ENCODE results near the gene TLE3.

- RRBS, result no CpG with 5 or more reads among the region's 7 CpGs
These were observed 8.0 kb downstream of the TLE3 start for GRCh38 chr15:70089666-70090161.

- RRBS, result no CpG with 5 or more reads among the region's 2 CpGs
These were observed 3.5 kb downstream of the TLE3 start for GRCh38 chr15:70094214-70094616.

DNA sequence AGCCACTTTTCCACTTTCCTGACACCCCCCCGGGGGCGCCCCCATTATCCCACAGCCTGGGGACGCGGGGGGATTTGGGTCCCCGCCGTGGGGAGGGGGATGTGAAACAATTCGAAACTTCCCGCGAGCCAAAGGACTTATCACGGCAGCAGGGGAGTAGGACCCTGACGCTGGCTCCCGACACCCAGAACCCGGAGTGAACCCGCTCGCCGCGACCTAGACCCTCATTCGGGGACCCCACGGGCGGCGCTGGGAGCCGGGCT is 2.1 kb downstream of the TLE3 start:
- RRBS, result 6% methylated on average over 11 of the region's 22 CpGs

GRCh38 chr15:70097224-70098212 is at the start of gene TLE3:
TSS of gene TLE3 (minus strand) at chr15:70097917.
- RRBS, result 3% methylated on average over 29 of the region's 93 CpGs

DNA sequence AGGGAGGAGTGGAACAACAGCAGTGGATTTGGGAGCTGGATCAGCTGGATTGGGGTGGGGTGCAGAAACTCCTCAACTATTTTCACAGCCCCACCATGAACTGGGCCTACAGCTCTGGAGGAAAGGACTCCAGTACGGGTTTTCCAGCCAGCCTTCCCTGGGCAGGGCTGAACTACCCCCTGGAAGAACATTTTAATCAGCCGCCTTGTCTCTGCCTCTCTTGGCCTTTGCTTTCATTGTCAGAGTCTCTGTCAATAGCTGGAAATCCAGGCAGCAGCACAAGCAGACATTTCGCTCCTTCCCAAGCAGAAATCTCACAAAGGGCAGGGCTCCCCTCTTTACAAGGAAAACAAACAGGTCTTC is 13.6 kb upstream of the TLE3 start:
- RRBS, result no CpG with 5 or more reads among the region's 3 CpGs

GRCh38 chr15:70142190-70142979 is 44.7 kb upstream of the TLE3 start:
- RRBS, result no CpG with 5 or more reads among the region's 21 CpGs

DNA sequence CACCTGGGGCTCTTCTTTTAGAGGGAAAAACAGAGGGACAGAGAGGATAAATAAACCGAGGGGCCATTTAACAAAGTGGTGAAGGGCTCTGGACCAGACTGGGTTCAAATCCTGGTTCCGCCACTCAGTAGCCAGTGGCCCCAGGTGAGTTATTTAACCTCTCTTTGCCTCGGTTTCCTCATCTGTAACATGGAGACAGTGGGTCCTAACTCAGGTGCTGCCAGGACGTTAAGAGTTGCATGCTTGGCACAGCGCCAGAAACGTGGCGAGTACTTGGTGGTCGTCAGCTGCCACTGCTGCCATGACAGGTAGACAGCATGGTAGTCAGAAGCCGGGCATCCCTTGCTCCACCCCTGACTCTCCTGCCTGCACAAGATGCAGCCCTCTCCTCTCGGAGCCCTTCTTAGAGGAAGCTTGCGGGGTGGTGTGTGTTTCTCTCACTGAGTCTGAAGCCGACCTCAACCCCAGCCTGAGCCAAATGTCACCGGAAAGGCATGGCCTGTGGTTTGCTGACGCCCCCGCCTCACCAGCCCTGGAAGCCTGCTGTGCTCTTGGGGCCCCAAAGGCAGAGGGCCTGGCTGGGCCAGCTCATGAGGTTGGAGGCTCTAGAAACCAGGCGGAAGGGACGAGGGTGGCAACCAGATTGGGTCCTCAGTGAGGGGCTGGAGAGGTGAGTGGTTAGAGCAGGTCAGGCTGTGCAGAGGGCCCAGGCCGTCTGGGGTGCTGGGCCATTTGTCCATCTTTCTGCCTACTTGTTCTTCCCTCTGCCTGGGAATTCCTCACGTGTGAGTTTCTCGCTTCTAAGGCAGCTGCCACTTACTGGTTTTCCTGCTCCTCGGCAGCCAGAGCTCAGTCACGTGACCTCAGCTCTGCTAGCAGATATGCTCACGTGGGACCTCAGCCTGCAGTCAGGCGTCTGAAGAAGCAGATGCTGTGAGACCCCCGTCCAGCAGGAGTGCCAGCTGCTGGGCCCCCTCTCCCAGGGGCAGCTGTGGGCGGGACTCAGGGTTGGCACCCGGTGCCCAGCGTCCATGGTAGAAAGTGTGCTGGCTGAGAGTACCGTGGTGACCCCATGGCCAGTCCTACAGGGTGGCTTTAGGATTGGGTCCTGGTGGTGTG is 160.9 kb upstream of the TLE3 start:
- RRBS, result no CpG with 5 or more reads among the region's 29 CpGs

DNA sequence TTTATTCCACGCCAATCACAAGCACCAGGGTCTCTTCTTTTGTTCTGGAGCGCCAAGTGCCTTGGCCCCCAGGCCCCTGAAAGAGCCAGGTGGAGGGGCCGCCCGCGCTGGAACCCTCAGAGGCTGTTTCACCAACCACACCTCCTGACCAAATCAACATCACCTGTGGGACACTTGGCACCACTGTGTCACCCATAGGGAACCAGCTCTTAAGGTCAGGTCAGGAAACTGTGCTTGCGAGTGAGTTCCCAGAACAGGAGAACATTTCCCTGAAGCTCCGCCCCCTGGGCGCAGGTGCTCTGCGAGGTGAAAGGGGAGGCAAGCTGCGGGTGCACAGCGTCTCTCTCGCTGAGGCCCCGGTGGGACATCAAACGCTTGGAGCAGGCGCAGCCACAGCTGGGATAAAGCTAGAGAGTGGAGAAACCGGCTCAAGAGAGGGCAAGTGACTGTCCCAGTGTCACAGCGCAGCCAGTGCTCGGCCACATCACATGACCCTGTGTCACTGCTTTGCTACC is 311.2 kb downstream of the UACA start:
- RRBS, result 70% methylated on average over 4 of the region's 18 CpGs

DNA sequence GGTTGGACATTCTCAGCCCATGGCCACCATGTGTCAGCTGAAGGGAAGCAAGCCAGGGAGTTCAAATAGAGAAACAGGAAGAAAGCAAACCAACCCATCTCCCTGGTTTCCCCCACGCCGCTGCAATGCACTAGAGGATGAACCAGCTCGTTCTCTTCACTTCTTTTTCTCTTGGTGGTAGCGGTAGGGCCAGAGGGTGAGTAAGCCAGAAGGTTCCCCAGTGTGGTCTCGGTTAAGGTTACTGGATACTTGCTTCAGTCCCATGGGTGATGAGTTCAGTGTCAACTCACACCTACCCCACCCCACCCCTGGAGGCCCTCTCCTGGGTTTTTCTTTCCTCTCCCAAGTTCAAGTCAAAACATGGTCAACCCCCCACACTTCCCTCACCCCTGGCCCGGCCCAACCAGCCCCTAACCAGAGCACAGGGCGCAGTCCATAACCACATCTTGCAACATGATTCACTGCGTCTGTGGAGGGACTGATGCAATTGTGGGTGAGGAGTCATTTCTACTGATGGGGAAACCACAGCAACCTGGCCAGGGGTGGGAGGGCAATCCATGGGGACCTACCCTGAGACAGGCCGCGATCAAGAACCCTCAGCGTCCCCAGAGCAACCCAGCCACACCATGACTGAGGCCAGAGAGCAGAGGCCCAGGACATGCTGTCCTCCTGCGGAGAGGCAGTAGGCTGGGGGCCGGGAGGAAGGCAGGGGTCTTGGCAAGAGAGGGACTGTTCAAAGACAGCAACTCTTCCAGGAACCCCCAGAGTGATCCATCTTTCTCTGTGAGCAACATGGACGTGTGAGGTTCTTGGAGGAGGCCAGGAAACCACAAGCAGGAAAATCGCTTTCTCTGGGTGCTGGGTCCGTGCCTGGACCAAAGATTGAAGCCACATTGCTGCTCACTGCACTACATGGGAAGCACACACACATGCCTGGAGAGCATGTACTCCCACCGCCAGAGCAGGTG is 276.6 kb downstream of the UACA start:
- RRBS, result no CpG with 5 or more reads among the region's 17 CpGs

- RRBS, result no CpG with 5 or more reads among the region's 4 CpGs
These were observed 257.8 kb downstream of the UACA start for GRCh38 chr15:70505419-70506196.

DNA sequence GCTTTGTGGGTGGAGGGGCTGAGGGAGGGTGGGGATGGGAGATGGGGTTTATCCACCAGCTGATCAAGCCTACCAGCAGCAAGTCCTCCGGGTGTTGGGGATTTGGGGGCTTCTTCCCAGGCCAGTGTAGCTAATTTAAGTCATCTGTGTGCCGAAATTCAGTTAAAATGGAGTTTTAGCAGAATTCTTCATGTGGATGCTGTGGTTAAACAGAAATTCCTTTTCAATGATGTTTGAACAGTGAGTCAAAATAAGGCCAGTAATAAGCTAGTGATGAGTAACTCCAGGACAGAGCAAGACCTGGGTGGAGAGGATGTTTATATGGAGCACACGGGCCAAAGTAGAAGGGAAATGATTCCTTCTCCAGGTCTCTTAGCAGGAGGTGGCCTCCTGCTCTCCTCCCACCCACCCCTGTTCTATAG is 31.9 kb upstream of the UACA start:
- RRBS, result 21% methylated on average over 1 of the region's 3 CpGs

- RRBS, result no CpG with 5 or more reads among the region's 4 CpGs
These were observed 24.1 kb downstream of the LARP6 start for GRCh38 chr15:70829849-70830228.

GRCh38 chr15:71008267-71008735 is 107.0 kb upstream of the THSD4 start:
- RRBS, result no CpG with 5 or more reads among the region's 2 CpGs

GRCh38 chr15:71096788-71097114 is 18.5 kb upstream of the THSD4 start:
- RRBS, result no CpG with 5 or more reads among the region's 2 CpGs

DNA sequence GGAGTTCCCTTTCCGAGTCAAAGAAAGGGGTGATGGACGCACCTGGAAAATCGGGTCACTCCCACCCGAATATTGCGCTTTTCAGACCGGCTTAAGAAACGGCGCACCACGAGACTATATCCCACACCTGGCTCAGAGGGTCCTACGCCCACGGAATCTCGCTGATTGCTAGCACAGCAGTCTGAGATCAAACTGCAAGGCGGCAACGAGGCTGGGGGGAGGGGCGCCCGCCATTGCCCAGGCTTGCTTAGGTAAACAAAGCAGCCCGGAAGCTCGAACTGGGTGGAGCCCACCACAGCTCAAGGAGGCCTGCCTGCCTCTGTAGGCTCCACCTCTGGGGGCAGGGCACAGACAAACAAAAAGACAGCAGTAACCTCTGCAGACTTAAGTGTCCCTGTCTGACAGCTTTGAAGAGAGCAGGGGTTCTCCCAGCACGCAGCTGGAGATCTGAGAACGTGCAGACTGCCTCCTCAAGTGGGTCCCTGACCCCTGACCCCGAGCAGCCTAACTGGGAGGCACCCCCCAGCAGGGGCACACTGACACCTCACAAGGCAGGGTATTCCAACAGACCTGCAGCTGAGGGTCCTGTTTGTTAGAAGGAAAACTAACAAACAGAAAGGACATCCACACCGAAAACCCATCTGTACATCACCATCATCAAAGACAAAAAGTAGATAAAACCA is 59.2 kb downstream of the THSD4 start:
- RRBS, result no CpG with 5 or more reads among the region's 22 CpGs

- RRBS, result no CpG with 5 or more reads among the region's 10 CpGs
These were observed 72.1 kb downstream of the THSD4 start for GRCh38 chr15:71187144-71187995.

GRCh38 chr15:71188625-71189376 is 73.5 kb downstream of the THSD4 start:
- RRBS, result no CpG with 5 or more reads among the region's 7 CpGs

GRCh38 chr15:71202551-71203201 is 87.4 kb downstream of the THSD4 start:
- RRBS, result no CpG with 5 or more reads among the region's 8 CpGs

DNA sequence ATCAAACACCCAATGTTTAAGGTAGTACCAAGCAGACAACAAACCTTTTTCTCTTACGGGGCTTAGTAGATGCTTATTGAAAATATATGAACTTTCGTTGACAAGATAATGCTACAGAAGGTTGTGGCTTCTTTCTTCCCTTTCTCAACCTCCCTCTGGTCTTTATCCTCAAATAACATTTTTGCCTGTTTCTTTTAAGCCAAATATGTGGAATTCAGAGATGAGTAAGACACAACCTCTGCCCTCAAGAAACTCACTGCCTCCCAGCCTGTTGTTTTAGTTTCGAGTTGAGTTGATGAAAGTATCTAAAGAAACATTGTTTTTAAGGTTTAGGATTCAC is 218.5 kb downstream of the THSD4 start:
- RRBS, result no CpG with 5 or more reads among the region's 3 CpGs